Lower leg skin (tissue), 2 donors: ENCODE measurements around the genes REXO1 and PLEKHJ1.

DNA sequence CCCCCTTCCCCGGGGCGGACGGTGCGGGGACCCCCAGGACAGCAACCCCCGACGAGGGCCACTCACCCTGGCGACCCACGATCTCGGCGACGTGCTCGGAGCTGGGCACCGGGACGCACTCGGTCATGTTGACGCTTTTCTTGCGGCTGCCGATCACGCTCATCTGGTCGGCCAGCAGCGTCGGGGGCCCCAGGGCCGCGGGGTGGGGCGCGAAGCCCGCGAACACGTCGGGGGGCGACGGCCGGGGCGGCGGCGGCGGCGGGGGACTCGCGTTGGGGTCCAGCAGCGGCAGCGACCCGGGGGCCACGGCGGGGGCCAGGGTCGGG lies 764 bp downstream of the MEX3D start:
- PRO-cap: no peak
- RAMPAGE, long total RNA, 2 experiments: no peak in any of the 2 experiments

DNA sequence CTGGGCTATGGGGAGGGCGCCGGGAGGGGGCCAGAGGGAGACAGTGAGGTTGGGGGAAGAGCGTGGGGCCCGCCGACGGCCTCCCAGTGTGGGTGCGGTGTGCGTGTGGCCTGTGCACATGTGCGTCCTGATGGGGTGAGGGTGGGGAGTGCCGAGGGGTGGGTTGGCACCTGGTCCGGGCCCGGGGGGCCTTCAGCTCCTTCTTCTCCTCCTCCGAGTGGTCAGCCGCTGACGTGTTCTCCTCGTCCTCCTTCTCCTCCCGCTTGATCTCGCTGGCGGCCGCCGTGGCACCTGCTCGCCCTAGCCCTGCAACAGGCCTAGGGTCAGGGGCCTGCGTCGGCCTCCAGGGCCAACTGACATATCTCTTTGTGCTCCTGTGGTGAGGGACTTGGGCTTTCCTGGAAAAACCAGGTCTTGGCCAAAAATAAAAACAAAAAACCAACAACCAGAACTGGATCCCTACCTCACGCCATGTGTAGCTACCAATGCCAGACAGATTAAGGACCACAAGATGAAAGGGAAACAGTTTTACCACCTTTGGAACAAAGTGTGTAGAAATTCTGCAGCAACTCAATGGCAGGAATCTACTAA lies 10.3 kb upstream of the UQCR11 start:
- PRO-cap: no peak
- RAMPAGE, long total RNA, 2 experiments: no peak in any of the 2 experiments

GRCh38 chr19:1811316-1811942 lies 647 bp downstream of the ATP8B3 start:
- PRO-cap: no peak
- RAMPAGE, long total RNA, 2 experiments: no peak in any of the 2 experiments

- PRO-cap: no peak
- RAMPAGE, long total RNA, 2 experiments: no peak in any of the 2 experiments
Observed at GRCh38 chr19:1816152-1816810, 4.2 kb upstream of the ATP8B3 start.

DNA sequence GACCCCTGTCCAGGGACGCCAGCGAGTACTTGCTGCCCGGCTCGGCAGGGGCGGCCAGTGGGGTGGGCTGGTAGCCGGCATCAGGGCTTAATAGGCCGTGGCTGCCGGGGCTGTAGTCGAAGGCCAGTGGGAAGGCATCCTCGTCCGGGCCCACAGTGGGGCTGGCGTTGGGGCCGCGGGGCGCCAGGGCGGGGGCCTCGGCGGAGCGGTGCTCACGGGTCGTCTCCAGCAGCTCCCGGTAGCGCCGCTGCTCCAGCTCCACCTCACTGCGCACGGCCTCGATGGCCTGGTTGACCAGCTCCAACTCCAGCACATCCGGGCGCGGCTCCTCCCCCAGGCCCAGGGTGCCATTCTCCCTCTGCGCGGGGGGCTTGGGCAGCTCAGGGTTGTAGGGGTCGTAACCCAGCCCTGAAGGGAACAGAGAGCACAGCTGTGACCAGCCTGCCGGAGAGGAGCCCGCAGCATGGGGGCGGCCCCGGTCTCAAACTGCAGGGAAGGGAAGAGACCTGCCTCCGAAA lies 16.2 kb upstream of the ATP8B3 start:
- PRO-cap: no peak
- RAMPAGE, long total RNA, 2 experiments: no peak in any of the 2 experiments

GRCh38 chr19:1842206-1843365 lies 5.7 kb downstream of the REXO1 start:
- PRO-cap: no peak
- RAMPAGE, long total RNA, 2 experiments: no peak in any of the 2 experiments

DNA sequence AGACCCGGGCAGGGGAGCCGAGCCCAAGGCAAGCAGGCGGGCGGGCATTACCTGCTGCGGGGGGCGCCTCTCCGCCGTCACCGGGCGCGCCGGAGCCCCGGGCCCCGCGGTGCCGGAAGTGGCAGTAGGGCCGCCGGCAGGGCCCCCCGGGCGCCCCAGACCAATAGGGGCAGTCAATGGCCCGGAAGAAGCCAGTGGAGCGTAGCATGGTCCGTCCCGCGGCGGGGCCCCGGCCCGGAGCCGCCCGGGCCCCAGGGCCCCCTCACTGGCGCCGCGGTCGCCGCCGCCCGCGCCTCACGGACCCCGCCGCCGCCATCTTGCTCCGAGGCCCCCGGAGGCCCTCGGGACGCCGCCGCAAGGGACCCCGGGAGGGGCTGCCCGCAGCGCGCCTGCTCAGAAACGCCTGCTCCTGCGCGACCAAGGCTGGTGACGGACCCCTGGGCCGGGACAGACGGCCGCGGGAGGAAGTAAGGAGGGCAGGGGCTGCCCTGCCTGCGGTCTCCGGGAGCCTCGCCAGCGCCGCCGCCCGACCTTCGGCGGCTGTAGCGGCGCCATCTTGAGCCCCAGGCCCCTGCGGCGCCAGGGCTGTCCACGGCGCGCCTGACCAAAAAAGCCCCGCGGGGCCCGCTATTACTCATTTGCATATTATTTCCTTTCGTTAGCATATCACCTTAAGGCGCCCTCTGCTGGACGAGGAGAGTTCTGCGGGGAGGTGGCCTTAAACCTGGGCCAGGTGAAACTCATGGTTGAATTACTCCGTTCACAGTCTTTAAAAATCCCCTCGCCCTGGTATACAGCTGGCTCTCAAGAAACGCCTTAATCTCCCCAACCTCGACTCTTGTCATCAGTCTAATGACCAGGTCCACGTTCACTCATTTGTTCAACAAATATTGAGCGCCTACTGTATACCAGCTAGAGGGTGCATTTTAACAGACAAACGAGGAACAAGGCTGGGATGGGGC lies at the start of gene REXO1:
Gene REXO1, minus strand, starts transcription at position 333 of the 962 bp plus-strand sequence.
- PRO-cap: unidirectional peak, minus-strand start at position 319 of the sequence; unidirectional peak, minus-strand start at position 573 of the sequence
- RAMPAGE, long total RNA, 2 experiments: no peak in any of the 2 experiments

GRCh38 chr19:1855792-1856236 lies 7.5 kb upstream of the REXO1 start:
- PRO-cap: no peak
- RAMPAGE, long total RNA, 2 experiments: no peak in any of the 2 experiments

GRCh38 chr19:1875242-1875894 lies 9.9 kb downstream of the ABHD17A start:
- PRO-cap: no peak
- RAMPAGE, long total RNA, 2 experiments: no peak in any of the 2 experiments

DNA sequence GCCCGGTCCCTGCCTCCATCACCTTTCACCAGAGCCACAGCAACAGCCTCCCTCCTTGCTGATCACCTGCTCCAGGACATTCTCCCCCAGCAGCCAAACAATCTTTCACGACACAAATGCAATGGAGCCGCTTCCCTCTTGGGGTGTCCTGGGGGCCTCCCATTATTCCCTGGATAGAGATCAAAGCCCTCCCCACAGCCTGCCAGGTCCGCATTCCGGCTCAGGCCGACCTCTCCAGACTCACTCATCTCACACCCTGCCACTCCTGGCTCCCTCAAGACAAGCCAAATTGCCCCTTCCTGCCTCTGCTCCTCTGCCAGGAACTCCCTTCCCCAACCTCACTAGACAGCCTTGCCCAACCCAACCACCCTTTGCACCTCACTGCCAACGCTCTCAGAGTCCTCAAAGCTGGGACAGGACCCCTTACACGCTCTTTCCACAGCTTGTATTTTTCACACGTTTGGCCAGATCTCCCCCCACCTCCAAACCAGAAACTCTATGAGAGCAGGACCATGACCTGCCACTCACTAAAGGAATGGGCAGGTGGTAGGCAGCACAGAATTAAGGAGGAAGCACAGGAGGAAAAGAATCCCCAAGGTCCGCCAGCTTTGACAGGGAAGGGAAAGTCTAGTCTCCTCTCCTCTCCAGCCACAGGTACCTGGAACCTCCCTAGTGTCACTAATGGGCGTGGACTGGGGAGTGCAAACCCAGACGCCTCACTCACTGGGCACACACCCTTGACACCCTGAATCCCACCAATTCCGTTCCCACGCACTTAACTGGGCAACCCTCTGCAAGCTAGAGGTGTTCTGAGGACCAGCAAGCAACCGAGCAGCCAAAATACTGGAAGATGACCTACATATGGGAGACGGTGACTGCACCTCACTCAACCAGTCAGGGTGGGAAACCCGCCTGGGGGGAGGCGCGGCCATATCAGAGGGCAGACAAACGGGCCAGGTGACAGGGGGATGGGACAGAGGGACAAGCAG lies 1.3 kb downstream of the ABHD17A start:
- PRO-cap: bidirectional peak, plus-strand start at position 960 of the sequence, minus-strand start at position 656 of the sequence
- RAMPAGE, long total RNA, 2 experiments: no peak in any of the 2 experiments

GRCh38 chr19:1981383-1981972 lies 34.0 kb downstream of the BTBD2 start:
- PRO-cap: no peak
- RAMPAGE, long total RNA, 2 experiments: no peak in any of the 2 experiments

- PRO-cap: no peak
- RAMPAGE, long total RNA, 2 experiments: no peak in any of the 2 experiments
Observed at GRCh38 chr19:1985418-1986682, 29.7 kb downstream of the BTBD2 start.

DNA sequence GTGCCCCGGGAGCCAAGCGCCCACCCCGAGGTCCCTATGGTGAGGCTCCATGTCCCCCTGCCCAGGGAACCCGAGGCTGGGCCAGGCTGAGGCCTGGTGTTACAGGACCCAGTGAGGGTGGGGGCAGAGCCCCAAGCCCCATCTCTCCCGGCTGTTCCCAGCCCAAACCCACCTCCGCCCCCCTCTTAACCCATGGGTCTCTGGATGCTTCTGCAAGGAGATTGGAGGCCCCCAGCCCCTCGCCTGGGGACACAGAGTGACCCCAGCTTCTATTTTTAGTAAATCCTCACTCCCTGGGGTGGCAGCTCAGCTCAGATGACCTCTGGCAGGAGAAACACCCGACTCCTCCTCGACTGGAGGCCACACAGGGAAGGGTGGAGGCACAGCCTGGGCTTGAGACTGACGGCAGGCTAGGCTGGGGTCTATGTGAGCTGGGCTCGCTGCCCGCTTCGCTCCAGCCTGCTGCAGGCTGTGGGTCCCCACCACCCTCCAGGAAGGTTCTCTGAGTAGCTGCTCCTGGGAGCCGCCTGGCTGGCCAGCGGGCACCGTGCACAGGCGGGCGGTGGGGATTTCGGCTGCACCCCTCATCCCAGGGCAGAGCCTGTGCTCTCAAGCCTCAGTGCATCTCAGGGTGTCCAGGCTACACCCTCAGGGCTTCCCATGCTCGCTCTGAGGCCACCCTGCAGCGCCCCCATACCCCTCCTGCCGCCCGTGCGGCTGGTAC lies 10.6 kb downstream of the MKNK2 start:
- PRO-cap: no peak
- RAMPAGE, long total RNA, 2 experiments: no peak in any of the 2 experiments

GRCh38 chr19:2078623-2079079 lies 17.5 kb downstream of the MOB3A start:
- PRO-cap: no peak
- RAMPAGE, long total RNA, 2 experiments: no peak in any of the 2 experiments

- PRO-cap: no peak
- RAMPAGE, long total RNA, 2 experiments: no peak in any of the 2 experiments
Observed at GRCh38 chr19:2164326-2164961, 711 bp downstream of the DOT1L start.

GRCh38 chr19:2202146-2202829 lies 33.8 kb downstream of the PLEKHJ1 start:
- PRO-cap: no peak
- RAMPAGE, long total RNA, 2 experiments: start-site peak on the plus strand in 1 of 2 experiments, at chr19:2201834-2202772 at its widest, 10 reads per replicate

GRCh38 chr19:2230852-2231443 lies 5.2 kb downstream of the PLEKHJ1 start:
- PRO-cap: no peak
- RAMPAGE, long total RNA, 2 experiments: no peak in any of the 2 experiments

GRCh38 chr19:2233603-2234016 lies 2.5 kb downstream of the PLEKHJ1 start:
- PRO-cap: no peak
- RAMPAGE, long total RNA, 2 experiments: no peak in any of the 2 experiments

GRCh38 chr19:2235082-2236106 lies 735 bp downstream of the PLEKHJ1 start:
- PRO-cap: no peak
- RAMPAGE, long total RNA, 2 experiments: no peak in any of the 2 experiments

GRCh38 chr19:2236107-2236965 lies at the start of gene PLEKHJ1:
PLEKHJ1 (minus strand) TSS chr19:2236329.
- PRO-cap: bidirectional peak, plus-strand start at chr19:2236440, minus-strand start at chr19:2236303; bidirectional peak, plus-strand start at chr19:2236846, minus-strand start at chr19:2236674
- RAMPAGE, long total RNA, 2 experiments: start-site peak on the plus strand in 2 of 2 experiments, at chr19:2236823-2236864 at its widest, 90 to 442 reads per replicate; start-site peak on the minus strand in 2 of 2 experiments, at chr19:2236236-2236309 at its widest, 273 to 711 reads per replicate